ENCODE measurements around the gene ITPR2.

- RRBS, result no CpG with 5 or more reads among the region's 6 CpGs
Observed at GRCh38 chr12:25206500-25207105, 11.6 kb downstream of the ETFRF1 start.

GRCh38 chr12:25497046-25497401 is 56.1 kb downstream of the LMNTD1 start:
- RRBS, result no CpG with 5 or more reads among the region's 7 CpGs

DNA sequence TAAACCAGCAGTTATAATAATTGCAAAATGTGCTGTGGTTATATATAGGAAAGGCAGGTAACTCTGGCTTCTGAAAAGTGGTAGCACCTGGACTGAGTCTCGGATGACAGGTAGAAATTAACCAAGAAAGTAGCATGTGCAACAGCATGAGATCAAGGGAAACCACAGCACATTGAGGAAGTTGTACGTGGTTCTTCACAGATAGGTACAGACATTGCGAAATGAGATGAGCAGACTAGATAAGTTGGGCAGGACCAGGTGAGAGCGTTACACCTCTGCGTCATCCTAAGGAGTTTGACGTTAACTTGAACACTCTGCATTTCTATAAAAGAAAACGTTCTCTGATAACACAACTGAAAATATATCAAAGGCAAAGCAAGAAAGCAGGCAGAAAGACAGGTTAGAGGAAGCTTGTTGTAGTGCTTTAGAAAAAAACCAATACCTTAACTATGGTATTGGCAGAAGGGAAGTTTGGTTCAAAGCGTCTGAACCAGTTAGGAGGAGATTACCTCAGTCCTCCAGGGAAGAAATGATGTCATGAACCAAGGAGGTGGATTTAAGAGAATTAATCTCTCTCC is 98.5 kb upstream of the RASSF8 start:
- RRBS, result no CpG with 5 or more reads among the region's 8 CpGs

- RRBS, result no CpG with 5 or more reads among the region's 12 CpGs
Observed at GRCh38 chr12:26109029-26109878, 15.6 kb downstream of the BHLHE41 start.

DNA sequence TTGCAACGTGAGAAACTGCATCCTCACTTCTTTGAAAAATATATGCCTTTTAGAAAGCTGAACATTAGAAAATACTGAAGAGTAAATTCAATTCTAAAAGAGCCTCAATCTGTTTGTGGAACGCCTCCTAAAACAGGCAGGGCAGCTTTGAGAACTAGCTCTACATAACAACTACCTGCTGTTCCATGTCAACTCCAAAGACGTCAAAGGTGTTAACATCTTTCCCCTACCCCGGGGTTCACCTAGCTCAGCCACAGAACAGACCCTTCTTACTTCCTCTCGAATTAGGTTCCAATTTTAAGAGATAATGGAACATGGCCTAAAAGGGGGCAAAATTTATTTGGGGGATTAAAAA is 3.4 kb downstream of the BHLHE41 start:
- RRBS, result no CpG with 5 or more reads among the region's 5 CpGs

GRCh38 chr12:26319489-26320073 is 124.2 kb downstream of the SSPN start:
- RRBS, result no CpG with 5 or more reads among the region's 5 CpGs

DNA sequence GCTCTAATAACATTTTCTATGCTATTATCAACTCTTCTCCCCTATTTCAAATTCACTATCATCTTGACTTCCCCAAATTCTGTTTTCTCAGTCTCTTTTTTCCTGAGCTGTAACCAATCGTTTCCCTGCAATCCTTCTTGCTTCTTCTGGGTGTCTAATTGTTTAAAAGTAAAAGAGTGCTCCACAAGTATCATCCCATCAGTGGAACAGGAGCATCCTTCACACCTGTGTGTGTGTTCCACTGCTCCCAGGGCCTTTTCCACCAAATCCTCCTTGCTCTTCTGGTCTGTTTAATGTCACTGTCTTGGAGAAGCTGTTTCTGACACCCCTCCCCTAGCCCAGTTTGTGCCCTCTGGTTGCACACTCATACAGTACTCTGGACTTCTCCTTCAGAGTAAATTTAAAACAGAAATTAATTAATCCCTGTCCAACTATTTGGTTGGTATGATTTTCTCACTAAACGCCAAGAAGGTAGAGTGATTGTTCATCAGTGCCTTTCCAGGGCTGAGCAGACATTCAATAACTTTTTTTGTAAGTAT is 315.7 kb downstream of the SSPN start:
- RRBS, result no CpG with 5 or more reads among the region's 2 CpGs

DNA sequence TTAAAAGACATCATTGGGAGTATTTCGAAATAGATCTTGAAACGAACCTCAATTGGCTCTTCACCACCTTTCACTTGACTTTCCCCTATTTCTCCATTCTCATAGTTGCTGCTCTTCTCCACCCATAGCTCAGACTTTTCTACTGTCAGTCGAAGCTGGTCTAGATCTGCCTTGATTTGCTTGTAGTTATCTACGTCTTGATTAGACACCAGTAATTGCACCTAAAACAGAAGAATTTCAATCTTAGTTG is 212.0 kb downstream of the ITPR2 start:
- RRBS, result no CpG with 5 or more reads among the region's 4 CpGs

DNA sequence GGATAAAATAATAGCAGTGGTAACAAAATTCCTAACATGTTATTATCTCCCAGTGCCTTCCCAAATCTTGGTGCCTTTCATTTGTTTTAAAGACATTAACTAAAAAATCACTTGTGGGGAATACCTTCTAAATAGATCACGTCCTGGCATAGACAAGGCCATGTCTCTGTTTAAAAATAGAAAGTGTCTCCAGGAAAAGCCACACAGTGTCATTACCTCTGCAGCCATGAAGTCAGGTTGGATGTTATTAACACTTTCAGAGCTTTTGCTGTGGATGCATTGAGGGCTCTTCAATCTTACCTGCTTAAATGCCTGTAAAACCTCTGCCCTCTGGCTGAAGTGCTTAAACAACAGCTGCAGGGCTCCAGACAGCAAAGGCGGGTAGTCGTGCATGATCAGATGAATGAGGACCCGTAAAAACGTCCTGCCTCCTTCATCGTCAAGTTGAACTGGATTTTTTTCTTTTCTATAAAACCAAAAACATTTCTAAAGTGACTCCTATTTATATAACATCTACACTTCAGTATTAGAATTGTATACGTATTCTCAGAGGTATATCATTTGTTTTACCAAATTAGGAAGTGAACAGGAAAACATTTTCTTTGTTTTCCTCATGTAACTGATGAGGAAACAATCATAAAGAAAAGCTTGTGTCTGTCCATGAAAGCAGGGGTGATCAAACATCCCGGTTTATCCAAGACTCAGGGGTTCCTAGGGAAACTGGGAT is 210.9 kb downstream of the ITPR2 start:
- RRBS, result no CpG with 5 or more reads among the region's 8 CpGs

DNA sequence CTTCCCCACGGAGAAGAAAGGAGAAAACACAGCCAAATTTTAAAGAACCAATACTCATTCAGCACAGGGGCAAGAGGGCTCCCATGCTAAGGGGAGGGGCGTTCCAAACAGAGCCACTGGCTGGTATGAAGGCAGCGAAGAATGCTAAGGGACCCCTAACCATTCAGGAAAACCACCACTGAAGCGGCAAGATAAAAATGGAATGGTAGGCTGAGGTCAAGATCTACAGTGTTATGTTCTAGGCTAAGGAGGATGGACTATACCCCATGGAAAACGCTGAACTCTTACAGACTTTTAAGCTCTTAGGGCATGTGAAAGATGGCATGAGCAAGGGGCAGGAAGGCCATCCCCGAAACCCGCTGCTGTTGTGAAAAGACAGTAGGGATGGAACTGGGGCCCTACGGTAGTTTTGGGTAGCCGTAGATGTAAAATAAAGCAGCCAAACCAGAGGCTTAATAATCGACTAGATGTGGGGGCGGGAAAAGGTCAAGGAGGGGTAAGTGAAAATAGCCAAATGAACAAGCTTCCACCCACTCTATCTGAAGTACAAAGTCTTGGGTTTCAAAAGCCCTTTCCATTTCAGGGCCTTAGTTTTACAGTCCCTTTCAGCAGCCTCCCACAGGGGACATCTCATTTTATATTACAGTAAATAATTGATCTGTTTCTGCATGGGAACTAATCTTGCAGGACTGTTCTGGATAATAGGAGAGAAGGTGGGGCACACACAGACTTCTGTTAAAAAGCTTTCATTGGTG is 105.0 kb downstream of the ITPR2 start:
- RRBS, result no CpG with 5 or more reads among the region's 11 CpGs

DNA sequence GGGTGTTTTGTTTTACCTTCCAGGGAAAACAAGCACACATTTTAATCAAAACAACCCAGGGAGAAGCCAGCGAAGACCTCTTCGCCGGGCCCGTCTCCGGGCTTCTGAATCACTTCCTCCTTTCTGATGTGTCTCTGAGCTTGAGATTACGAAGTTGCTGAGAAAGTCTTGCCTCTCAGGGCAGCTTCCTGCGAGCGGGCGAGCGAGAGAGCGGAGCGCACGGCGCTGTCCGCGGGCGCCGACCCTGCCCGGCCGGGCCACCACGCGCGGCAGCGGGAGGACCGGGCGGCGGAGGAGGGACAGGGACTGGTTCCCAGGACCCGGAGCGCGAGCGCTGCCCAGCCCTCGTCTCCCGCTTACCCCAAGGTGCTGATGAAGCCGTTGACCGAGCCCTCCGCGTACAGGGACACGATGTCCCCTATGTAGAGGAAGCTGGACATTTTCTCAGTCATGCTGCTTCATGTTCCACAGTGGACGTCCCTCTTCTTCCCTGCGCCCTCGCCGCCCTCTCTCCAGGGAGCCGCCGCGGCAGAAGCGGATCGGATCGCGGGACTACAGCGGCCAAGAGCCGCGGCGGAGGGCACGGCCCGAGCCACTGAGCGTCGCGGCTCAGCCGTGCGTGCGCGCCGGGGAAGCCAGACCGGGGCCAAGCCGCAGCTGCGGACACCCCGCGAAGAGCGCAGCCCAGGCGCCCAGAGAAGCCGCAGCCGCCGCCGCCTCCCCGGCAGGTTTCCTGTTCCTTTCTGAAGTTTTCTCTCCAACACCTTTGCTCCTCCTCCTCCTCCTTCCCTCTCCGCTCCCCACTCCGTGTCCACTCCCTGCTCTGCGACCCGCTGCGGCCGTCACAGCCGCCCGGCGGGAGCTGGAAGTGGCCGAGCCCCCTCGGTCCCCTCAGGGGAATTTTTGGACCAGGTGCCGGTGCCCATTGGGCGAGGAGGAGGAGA is at the start of gene ITPR2:
Gene ITPR2 (minus strand): TSS at position 865 of the 944 bp plus-strand sequence.
- RRBS, result 2% methylated on average over 18 of the region's 88 CpGs

DNA sequence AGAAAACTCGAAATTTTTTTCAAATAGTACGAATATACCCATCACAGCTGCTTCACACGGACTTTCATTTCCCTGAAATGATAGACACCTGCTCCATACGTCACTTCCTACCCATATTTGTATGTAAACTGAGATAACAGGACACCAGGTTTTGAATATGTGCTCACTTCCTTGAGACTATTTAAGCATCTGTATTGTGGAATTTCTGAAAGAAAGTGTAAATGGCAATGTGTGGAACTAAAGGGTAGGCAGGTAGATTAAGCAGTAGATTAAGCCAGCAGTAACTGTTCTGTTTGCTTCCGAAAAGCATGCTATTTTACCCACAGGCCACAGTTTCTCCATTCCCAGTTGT is 13.5 kb upstream of the ITPR2 start:
- RRBS, result no CpG with 5 or more reads among the region's 5 CpGs

DNA sequence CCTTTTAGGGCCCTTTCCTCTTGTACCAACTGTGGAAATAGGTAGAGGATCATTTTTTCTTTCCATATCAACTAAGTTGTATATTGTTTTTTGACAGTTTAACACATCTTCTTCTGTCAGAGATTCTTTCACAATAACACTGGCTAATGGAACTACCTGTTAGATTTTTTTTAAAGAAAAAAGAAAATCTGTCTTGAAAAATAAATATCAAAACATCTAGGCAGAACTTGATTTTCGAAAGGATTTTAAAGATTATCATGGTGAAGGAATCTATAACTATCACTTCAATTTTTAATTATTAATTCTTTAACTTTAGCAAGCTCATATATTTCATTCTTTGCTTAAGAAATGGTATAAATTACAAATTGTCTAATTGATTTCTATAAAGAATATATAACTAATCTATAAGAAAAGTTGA is 23.8 kb downstream of the INTS13 start:
- RRBS, result no CpG with 5 or more reads among the region's 1 CpG

- RRBS, result no CpG with 5 or more reads among the region's 7 CpGs
Observed at GRCh38 chr12:26960378-26960934, 22.2 kb downstream of the FGFR1OP2 start.

DNA sequence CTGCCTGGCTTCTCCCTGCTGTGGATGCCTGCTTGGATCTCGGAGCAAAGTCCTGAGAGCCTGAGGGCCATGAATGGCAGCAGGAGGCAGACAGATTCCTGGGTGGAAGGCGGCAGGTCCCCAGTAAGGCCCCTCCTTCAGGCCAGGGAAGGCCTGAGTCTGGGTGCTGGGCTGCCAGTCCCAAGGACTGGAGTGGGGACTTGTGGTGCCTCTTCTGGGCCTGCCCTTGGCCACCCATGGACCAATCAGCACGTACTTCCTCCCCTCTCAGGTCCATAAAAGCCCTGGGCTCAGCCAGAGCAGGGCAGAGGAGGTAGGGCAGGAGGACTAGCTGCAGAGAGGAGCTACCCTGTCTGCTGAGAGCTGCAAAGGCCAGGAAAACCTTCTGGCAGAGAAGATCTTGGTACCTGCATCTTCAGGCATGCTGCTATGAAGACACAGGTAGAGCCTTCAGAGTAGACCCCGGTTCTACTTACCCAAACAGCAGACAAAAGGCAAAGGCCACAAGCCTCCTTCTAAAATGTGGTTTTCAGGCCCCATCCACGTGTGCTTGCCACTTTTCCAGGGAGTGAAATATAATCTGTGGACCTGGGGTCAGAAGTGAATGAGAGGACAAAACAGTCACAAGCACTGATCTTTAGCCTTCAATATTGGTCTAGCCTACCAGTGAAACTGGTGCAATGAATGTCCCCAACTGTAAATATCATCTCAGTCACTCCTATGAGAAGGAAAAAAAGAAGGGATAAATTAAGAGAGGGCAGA is 29.8 kb upstream of the STK38L start:
- RRBS, result no CpG with 5 or more reads among the region's 5 CpGs

GRCh38 chr12:27253344-27253747 is 9.3 kb downstream of the STK38L start:
- RRBS, result no CpG with 5 or more reads among the region's 2 CpGs

- RRBS, result no CpG with 5 or more reads among the region's 4 CpGs
Observed at GRCh38 chr12:27520968-27521509, 3.0 kb upstream of the PPFIBP1 start.

DNA sequence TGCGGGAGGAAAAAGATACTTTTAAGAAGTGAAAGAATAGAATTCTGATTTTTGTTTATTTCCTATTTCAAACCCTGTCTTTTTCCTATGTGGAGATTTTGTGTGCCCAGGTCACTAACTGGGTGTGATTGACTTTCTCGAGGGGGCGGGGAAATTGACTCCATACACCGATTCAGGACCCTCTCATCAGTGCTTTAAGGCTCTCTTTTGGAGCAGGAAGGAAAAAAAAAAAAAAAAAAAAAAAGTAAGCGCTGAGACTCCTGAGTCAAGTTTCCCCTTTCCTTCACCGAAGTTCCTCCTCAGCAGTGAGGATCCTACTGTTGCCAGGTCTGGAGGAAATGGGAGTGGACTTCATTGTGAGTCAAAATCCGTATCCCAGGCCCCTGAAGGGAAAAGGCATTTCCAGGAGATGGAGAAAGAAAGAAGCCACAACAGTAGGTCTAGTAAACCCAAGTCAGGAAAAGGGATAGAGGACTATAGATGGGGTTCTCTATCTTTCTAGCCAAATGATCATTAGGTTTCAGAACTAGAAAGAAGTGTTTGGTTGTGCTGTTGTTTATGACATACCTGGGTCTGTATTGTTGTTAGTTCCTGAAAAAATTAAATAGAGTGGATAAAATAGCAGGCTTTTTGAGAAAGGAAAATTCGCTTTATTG is 1.4 kb downstream of the PPFIBP1 start:
- RRBS, result no CpG with 5 or more reads among the region's 8 CpGs

DNA sequence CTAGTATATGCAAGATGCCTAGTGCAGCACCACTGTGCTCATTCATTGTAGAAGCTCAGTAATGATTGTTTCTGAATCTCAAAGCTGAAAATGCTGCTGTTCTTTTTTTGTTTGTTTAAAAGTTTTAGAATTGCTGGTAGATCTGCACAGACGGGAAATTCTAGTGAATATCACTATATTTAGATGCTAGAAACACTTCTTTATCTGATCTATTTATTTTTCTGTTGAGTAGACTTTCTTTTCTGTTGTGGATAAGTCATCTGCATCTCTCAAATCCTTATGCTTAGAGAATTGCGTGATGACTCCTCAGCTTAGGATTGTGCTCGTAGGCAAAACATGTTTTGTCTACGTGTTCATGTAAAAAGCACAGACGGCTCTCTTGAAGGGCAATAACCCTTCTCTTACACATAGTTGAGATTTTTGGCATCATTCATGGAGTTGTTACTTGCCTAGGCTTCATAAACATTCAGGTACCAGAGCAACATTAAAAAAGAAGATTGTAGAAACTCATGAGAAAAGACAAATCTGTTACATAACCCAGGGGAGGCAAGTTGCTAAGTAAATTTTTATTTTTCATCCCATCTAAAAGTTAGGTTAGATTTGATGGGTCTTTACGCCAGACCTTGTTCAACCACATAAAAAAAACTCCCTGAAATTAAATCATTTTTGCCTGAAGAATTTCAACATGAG is 18.6 kb downstream of the PPFIBP1 start:
- RRBS, result no CpG with 5 or more reads among the region's 6 CpGs

DNA sequence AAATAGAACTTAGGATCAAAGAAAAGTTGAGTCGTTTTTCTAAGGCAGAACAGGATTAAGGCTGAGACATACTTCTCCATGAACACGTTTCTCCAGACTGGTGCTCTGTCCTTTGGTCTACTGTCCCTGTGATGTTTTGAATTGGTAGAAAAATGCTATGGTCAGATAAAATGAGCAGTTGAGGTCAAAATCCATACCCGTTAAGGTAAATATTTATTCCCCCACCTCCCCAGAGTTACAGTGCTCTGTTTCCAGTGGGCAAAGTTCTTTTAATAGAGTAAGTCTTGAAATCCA is 74.6 kb downstream of the PTHLH start:
- RRBS, result no CpG with 5 or more reads among the region's 3 CpGs